Skin of body (tissue), 2 donors: ENCODE measurements around the gene MYNN.

- RAMPAGE, long total RNA, result no peak
Measured at GRCh38 chr3:169384859-169385407, 278.6 kb downstream of the MECOM start.

- RAMPAGE, long total RNA, result no peak
Measured at GRCh38 chr3:169443739-169444331, 219.7 kb downstream of the MECOM start.

- RAMPAGE, long total RNA, result no peak
Measured at GRCh38 chr3:169661750-169662243, 1.7 kb downstream of the MECOM start.

- RAMPAGE, long total RNA, result start-site peak on the plus strand at chr3:169773384-169773407, 113 and 111 reads in 2 replicates
Measured at GRCh38 chr3:169772559-169773510, at the start of gene MYNN. Gene MYNN, plus strand, starts transcription at chr3:169773396.

GRCh38 chr3:169865150-169865794, 4.5 kb downstream of the LRRC31 start:
- RAMPAGE, long total RNA, result no peak

GRCh38 chr3:169886638-169886899, 16.8 kb upstream of the LRRC31 start:
- RAMPAGE, long total RNA, result no peak

DNA sequence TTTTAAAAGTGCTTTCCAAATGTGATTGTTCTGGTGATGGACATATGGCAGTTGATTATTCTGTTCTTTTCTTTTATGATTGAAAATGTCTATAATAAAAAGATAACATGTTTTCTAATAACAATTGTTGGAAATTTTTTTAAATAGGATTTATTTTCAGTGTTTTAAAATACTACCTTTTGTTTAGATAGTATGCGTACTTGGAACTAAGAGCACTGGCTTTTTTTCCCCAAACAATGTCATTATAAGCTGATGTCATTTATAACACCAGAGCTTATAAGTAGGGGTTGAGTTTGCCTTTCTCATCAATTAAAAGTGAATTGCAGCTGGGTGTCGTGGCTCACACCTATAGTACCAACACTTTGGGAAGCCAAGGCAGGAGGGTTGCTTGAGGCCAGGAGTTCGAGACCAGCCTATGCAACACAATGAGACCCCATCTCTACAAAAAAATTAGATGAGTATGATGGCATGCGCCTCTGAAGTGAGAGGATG, 9.2 kb downstream of the SEC62 start:
- RAMPAGE, long total RNA, result no peak

DNA sequence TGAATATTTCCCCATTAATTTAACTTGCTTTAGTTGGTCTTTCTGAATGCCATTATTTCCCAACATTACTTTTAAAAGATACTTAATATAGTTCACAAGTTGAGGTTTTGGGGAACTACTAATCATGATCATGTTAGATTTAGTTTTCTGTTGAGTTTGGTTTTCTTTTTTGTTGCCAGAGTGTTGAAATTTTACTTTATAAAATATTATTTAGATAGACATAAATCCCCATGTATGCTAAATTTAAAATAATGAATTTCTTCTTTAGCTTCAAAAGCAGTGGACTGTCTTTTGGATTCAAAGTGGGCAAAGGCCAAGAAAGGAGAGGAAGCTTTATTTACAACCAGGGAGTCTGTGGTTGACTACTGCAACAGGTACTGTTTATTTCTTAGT, 10.1 kb downstream of the SEC62 start:
- RAMPAGE, long total RNA, result no peak

- RAMPAGE, long total RNA, result no peak
Measured at GRCh38 chr3:170040197-170040738, 2.5 kb downstream of the GPR160 start.

DNA sequence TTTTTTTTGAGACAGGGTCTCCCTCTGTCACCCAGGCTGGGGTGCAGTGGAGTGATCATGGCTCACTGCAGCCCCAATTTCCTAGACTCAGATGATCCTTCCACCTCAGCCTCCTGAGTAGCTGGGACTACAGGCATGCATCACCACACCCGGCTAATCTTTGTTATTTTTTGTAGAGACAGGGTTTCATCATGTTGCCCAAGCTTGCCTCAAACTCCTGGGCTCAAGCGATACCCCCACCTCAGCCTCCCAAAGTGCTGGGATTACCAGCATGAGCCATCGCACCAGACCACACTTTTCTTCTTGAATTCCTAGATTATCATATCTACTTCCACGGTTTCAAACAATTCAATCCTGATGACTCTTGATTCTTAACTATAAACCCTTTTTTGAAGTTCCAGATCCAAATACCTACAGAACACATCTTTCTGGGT, 28.8 kb downstream of the PHC3 start:
- RAMPAGE, long total RNA, result no peak

GRCh38 chr3:170154347-170154940, 27.1 kb downstream of the PHC3 start:
- RAMPAGE, long total RNA, result no peak

GRCh38 chr3:170227008-170227764, 5.0 kb downstream of the PRKCI start:
- RAMPAGE, long total RNA, result no peak

- RAMPAGE, long total RNA, result no peak
Measured at GRCh38 chr3:170278550-170279338, 56.5 kb downstream of the PRKCI start.

DNA sequence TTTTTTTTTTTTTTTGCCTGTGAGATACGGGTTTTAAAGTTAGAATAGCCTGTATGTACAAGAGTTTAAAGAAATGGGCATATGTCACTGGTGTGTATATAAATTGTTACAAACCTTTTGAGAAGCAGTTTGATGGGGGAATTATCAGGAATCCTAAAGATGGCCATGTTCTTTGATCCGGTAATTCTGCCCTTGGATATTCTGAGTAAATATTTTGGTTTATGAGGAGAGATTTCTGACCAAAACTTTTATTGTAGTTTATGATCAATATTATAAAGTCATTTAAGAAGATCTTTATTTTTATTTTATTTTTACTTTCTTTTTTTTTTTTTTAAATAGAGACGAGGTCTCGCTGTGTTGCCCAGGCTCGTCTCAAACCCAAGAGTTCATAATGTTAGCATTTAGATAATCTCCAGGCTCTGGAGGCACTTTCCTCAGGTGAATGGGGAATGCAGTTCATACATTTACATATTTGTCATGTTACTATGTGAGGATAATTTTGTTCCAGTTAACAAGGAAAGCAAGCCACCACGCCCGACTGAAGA, 64.3 kb downstream of the PRKCI start:
- RAMPAGE, long total RNA, result no peak

- RAMPAGE, long total RNA, result no peak
Measured at GRCh38 chr3:170343864-170344275, 13.6 kb upstream of the SKIL start.

DNA sequence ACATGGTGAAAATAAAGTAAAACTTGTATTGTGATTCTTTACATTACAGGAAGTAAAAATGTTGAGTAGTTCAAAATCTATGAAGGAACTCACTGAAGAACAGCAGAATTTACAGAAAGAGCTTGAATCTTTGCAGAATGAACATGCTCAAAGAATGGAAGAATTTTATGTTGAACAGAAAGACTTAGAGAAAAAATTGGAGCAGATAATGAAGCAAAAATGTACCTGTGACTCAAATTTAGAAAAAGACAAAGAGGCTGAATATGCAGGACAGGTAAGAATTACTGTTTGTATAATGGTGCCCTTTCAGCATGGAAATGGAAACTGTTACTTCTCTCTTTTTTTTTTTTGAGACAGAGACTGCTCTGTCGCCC, 27.7 kb upstream of the CLDN11 start:
- RAMPAGE, long total RNA, result no peak

- RAMPAGE, long total RNA, result no peak
Measured at GRCh38 chr3:170421017-170421679, 2.5 kb downstream of the CLDN11 start.

GRCh38 chr3:170778615-170779027, 91.4 kb downstream of the RPL22L1 start:
- RAMPAGE, long total RNA, result no peak

- RAMPAGE, long total RNA, result no peak
Measured at GRCh38 chr3:171334199-171334960, 125.8 kb downstream of the TNIK start.

- RAMPAGE, long total RNA, result no peak
Measured at GRCh38 chr3:171458614-171458982, 1.6 kb downstream of the TNIK start.